Airway epithelial cell (primary cell): ENCODE measurements around a stretch of chr9.

DNA sequence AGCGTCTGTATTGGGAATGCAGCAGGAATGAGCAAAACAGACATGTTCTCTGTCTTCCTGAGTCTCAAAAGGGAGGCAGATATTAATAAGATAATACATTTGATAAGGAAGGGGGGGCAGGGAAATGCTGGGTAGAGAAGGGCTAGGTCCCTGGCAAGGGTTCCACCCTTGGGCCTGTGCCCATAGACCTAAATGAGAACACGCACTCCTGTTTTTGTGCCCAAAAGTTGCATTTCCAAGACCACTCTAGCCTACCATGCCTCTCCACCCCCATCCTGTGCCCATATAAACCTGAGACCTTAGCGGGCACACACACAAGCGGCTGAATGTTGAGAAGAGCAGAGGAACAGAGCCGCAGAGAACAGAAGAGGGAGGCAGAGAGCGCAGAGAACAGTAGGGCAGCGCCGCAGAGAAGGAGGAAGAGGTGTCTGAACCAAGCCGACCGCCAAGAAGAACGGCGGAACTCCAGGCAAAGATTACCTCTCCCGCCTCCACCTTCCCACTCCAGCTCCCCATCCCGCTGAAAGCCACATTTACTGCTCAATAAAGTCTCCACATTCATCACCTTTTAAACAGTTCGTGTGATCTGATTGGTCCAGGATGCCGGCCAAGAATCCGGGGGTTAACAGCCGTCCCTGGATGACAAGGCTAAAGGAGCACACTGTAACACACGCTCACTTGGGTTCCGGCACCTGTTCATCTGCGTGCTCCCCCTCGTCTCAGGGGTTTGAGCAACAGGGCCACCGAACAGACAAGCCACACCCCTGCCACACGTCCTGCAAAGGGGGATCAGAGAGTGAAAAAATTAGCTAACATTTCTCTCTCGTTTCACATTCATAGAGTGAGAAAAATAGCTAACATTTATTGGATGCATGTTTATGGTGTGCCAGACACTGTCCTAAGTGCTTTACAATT is 33.3 kb downstream of the GRIN3A start:
- RAMPAGE, long total RNA = no peak

GRCh38 chr9:103999327-103999893 is 94.7 kb upstream of the SMC2 start:
- RAMPAGE, long total RNA = no peak

GRCh38 chr9:104822183-104822471 is 58.2 kb downstream of the NIPSNAP3B start:
- RAMPAGE, long total RNA = no peak

DNA sequence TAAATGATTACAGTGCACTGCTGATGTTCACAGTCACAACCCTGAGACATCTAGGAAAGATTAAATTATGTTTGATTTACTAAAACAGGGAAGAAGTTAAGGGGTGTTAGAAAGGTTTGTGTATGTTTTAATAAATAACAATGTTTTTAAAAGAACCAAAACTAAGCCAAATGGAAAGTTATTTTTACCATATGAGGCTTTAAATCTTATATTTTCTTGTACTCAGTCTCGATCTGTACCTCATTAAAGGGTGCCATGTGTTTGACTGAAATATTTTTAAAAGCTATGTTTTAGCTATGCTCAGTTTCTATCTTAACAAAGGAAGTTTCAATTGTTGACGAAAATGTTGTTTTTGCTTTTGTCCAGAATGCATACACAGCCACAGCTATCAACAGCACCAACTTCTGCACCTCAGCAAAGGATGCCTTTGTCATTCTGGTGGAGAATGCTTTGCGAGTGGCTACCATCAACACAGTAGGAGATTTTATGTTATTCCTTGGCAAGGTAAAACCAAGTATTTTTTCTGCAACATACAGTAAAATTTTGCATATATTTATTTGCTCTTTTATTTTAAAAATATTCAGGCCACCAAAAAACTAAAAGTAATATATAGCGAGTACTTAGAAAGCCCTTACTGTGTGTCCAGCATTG is 73.5 kb upstream of the FSD1L start:
- RAMPAGE, long total RNA = no peak

DNA sequence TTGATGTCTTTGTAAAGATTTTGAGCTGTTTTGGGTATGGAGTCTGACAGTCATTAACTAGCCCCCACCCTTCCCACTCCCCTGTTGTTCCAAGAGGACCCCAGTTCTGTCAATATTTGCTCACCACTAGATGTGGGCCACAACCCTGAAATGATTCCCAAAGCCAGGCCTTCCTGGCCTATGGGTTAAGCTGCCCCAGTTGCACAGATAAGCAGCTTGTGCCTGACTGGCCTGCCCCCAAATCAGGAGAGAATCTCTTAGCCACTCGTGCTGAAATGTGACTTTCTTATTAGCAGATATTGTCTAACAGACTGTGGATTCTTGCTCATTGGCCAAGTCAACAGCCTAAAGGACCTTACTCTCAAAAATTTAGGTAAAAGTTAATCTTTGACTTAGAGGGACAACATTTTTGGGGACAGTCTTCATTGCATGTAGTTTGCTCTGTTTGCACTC is 29.3 kb upstream of the FSD1L start:
- RAMPAGE, long total RNA = no peak

DNA sequence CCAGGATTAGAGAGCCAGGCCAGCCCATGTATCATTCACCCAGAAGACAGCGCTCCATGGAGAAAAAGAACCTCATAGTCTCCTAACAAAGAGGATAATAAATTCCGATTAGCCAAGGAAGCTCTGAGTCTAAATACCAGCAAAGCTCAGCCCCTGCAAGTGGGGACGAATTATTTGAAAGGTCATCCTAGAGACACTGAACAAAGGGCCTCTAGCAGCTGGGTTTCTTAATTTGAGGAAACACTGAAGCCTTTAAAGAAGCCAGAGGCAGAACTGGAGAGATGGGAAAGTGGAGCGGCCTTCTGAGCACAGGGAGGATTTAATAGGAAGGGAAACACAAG is 287.1 kb upstream of the ZNF462 start:
- RAMPAGE, long total RNA = no peak

GRCh38 chr9:106862421-106862593 is 659 bp upstream of the ZNF462 start:
- RAMPAGE, long total RNA = no peak

GRCh38 chr9:106921388-106922206 is 58.6 kb downstream of the ZNF462 start:
- RAMPAGE, long total RNA = no peak

DNA sequence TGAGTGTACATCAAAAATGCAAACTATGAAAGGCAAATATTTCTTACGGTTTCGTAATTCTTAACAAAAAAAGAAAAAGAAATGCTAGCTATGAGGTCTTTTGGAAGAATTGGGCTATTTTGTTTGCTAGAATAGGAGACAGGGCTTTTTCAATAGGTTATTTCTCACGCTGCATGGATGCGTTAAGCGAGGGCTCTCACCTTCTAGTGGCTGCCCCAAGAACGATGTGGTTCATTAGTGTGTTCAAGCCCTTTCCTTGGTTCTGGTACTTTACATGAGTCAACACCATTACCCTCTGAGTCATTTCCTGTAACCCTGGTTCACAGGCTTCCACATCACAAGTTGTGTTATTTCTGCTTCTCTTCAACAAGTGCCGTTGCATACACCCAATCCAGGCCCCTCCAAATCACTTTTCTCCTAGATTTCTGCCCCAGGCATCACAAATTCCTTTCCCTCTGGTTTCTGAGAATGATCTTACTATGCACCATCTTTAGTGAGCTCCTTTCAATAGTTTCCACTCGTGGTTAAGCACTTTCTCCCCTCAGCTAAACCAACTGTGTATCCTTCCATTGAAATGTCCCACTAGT is 69.6 kb upstream of the RAD23B start:
- RAMPAGE, long total RNA = no peak

GRCh38 chr9:107221819-107222742 is 61.0 kb upstream of the RAD23B start:
- RAMPAGE, long total RNA = no peak

DNA sequence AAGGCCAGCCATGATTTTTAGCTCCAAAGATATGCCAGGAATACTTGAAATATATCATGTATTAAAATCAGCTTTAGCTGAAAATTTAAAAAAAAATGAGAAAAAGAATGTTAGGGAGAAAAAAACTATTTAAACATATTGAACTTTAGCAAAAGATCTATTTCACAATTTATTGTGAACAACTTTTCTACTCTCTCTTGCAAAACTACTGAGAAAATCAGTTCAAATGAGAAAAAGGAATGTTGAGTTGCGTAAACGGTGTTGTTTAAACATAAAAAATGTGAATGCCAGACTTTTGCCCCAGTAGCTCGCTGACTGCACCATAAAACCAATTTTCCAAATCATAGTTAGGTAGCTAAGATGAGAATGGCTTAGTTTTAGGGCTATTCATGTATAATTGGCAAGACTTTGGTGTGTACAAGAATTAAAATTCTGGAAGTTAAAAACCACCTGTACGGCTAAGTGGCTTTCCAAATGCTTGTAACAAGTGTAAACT is 13.4 kb upstream of the RAD23B start:
- RAMPAGE, long total RNA = no peak

DNA sequence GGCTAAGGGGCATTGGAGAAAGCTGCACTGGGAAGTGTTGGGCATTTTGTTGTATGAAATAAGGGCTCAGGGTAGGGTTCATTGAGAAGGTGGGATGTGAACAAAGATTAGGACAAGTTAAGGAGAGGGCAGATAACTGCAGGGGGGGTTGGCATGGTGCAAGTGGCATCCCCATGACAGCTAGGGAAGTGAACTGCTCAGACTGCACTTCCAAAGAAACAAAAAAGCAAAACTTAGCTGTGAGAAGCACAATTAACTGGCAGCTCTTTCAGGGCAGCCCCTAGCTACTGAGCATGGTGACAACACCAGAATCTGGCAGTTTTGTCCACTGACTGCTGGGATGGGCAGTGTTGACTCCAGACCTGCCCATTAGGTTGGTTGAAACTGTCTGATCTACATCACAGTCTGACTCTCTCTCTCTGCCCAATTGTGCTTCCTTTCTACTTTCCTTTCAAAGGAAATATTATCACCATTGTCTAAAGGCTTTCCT is 12.6 kb upstream of the RAD23B start:
- RAMPAGE, long total RNA = no peak

- RAMPAGE, long total RNA = no peak
These were observed 19.0 kb downstream of the RAD23B start for GRCh38 chr9:107302018-107302472.

- RAMPAGE, long total RNA = no peak
These were observed 38.8 kb downstream of the RAD23B start for GRCh38 chr9:107321817-107322407.

DNA sequence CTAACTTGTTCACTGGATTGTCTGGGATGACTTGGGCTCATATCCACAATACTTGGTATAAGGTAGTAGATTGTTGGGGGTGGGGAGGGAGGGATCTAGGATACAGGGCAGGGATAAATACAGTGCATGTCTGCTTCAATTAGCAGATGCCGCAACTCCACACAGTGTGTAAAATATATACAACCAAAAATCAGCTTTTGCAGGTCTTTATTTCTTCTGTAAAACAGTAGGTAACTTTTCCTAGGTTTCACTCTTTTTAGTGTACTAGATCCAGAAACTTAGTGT is 46.6 kb downstream of the RAD23B start:
- RAMPAGE, long total RNA = no peak

DNA sequence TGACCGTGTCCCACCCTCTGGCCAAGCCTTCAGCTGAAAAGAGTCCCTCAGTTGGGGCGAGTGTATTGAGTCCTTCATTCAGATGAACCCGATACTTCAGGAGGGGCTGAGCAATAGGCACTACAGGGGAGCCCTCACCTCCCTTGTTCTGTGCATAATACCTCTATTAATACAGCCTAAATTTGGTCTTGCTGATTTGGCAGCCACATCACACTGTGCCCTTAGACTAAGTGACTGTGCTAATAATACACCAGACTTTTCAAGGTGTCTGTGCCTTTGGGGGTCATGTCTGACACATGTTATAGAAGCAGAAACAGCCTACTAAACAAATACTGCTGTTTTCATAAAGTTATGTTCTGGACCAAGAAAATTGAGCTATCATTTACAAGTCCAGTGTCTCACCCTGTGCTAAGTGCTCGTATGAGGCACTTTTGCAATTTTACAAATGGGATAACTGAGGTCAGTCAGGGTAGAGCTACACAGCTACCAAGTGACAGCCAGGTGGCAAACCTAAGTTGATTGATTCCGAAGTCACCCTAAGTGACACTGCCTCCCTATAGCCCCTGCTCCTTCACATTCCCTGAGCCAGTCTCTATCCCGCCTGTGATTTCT is 56.0 kb downstream of the RAD23B start:
- RAMPAGE, long total RNA = no peak

- RAMPAGE, long total RNA = no peak
These were observed 99.9 kb downstream of the KLF4 start for GRCh38 chr9:107389568-107390115.

DNA sequence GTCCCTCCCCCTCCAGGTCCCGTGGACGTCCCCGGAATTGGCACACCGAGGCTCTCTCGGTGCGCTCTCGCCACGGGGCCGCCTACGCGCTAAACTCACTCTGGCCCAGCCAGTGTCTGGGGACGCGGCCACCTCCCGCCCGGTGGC is 1.2 kb downstream of the KLF4 start:
- RAMPAGE, long total RNA = no peak

DNA sequence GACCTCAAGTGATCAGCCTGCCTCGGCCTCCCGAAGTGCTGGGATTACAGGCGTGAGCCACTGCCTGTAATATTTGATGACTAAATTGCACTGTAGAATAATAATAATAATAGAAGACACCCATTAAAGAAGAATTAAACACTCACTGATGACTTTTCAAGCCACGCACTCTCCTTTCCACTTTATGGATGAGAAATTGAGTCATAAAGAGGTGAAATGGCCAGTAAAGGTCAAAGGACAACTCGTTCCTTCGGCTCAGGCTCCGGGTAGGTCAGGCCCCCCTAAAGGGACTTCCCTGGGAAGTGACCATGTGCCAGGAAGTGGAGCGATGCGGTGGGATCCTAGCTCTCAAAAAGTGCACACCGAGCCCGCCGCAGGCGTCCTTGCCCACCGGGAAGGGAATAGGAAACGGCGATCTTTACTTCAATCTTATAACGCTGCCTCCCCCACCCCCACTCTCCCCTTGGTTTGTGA is 1.4 kb upstream of the KLF4 start:
- RAMPAGE, long total RNA = no peak

GRCh38 chr9:107606207-107606863 is 116.8 kb upstream of the KLF4 start:
- RAMPAGE, long total RNA = no peak